Esophagus muscularis mucosa (tissue), 4 donors: ENCODE measurements around a stretch of chr10.

GRCh38 chr10:47763610-47763803, 115 bp upstream of the SYT15B start:
- PRO-cap, result no peak
- RAMPAGE, long total RNA, 4 experiments, result no peak in any of the 4 experiments

GRCh38 chr10:47942182-47942705, 23.8 kb downstream of the NPY4R2 start:
- PRO-cap, result no peak
- RAMPAGE, long total RNA, 4 experiments, result no peak in any of the 4 experiments

DNA sequence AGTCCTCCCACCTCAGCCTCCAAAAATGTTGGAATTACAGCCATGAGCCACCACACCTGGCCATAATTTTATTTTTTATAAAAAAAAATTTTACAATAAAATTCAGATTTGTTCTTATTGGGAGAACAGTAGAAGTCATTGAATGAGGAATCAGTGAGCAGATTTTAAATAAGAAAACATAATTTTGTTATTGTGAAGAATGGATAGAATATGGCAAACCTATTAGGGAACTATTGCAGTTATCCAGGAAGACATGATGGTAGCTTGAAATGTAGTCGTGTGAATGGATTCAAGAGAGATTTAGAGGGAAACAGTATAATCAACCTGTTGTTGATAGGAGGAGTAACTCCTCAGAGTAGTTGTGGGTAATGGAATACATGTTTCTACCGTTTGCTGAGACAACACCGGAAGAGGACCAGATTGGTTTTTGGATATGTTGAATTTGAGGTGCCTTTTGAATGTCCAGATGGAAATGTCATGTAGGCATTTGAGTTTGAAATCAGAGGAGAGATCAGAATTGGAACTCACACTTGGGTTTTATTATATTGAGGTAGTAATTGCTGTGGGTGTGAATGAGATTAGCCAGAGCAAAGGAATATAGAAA, 36.0 kb downstream of the MAPK8 start:
- PRO-cap, result no peak
- RAMPAGE, long total RNA, 4 experiments, result no peak in any of the 4 experiments

GRCh38 chr10:48372864-48373595, 66.6 kb downstream of the MAPK8 start:
- PRO-cap, result no peak
- RAMPAGE, long total RNA, 4 experiments, result no peak in any of the 4 experiments

GRCh38 chr10:49309596-49310465, 10.9 kb downstream of the C10orf71 start:
- PRO-cap, result no peak
- RAMPAGE, long total RNA, 4 experiments, result no peak in any of the 4 experiments

- PRO-cap, result no peak
- RAMPAGE, long total RNA, 4 experiments, result no peak in any of the 4 experiments
These were observed 24.1 kb downstream of the C10orf71 start for GRCh38 chr10:49323038-49323401.

GRCh38 chr10:50303570-50304336, 52.4 kb upstream of the ASAH2 start:
- PRO-cap, result no peak
- RAMPAGE, long total RNA, 4 experiments, result no peak in any of the 4 experiments

DNA sequence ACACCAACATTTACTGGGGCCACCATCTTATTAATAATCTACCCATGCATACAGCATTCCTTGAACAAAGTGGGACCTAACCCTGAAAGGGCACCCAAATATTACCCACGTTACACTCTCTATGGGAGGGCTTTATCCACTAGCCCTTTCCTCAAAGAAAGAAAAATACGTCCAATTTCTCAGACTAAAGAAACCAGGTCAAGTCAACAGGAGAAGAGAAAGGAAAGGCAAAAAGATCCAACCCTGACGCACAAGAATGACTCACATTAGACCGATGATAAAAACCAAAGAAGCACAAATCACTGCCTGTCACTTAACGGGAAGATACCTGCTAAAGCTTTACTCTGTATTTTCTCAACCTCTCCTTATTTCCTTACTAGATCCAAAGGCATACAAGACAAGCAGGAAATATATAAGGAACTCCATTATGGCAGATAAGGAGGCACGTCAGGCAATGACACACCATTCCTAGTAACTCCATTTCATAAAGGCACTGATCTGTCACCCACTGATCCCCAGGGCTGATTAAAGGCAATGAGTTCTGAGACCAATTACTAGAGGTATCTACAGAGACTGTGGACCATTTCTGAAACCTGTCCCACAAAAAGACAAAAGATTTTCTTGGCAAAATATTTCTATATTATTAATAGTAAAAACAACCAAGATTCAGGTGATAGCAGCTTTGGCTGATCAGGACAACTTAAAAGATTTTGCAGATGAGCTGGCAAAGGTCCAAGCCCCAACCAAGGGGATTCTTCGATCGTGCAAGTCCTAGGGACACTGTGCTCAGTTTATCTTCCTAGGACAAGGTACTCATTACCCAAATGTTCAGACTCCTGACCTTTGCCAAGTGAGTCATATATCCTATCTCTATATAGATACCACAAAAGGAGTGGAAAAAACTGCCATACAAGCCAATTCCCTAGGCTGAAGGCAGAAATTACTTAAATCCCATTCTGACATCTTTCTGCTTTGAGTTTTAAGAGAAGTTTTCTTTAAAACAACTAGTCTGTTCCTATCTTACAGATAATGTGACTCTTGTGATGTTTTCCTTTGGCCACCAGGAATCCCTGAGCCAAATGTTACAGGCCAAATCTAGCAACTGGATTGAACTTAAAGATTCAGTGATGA, 142.2 kb upstream of the ASAH2 start:
- PRO-cap, result no peak
- RAMPAGE, long total RNA, 4 experiments, result no peak in any of the 4 experiments

DNA sequence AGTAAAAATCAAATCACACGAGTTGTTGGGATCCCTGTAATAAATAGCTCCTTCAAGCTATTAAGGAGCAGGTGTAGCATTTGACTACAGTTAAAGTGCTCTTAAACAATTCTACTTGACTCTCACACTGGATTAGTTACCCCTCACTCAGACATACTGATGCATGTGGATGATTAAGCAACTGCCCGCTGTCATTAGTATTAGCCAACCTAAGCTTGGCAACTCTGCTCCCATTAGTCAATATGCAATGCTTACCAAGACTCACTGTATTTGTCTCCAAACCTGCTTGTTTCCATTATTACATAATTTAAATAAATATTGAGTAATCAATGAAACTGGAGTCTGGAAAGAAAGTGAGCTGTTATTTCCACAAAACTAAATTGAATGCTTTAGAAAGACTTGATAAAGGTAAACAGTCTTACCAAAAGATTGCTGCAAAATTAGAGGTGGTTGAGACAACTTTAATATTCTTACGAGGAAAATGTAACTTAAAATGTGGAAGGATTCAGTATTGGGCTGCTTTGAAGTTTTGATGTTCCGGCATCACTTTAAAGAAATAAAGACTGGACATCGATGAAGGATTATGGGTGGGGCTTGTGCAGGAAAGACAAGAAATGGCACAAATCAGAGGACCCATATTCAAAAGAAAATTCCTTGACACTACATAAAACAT, 144.1 kb upstream of the ASAH2 start:
- PRO-cap, result no peak
- RAMPAGE, long total RNA, 4 experiments, result no peak in any of the 4 experiments

GRCh38 chr10:50512929-50513692, 110.6 kb downstream of the SGMS1 start:
- PRO-cap, result no peak
- RAMPAGE, long total RNA, 4 experiments, result no peak in any of the 4 experiments

DNA sequence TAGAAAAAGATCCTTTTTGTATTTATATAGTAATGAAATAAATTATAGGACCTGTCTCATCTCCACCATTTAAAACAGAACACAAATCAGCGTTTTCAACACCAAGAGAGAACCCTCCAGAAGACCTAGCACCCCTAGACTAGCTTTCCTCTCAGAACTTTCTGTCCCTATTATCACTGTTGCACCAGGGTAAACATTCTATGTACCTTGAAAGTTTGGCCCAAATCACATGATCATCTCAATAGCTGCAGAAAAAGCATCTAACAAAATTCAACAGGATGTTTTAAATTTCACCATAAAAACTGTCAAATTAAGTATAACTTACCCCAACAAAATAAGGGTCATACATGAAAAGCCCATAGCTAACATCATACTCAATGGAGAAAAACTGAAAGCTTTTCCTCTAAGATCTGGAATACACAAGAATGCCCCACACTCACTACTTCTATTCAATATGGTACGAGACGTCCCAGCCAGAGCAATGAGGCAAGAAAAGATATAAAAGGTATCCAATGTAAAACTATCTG, 50.9 kb downstream of the SGMS1 start:
- PRO-cap, result no peak
- RAMPAGE, long total RNA, 4 experiments, result no peak in any of the 4 experiments

- PRO-cap, result no peak
- RAMPAGE, long total RNA, 4 experiments, result no peak in any of the 4 experiments
These were observed 3.8 kb downstream of the SGMS1 start for GRCh38 chr10:50619678-50620673.

- PRO-cap, result bidirectional peak, plus-strand start at chr10:50991660, minus-strand start at chr10:50991620; bidirectional peak, plus-strand start at chr10:50991923, minus-strand start at chr10:50991794
- RAMPAGE, long total RNA, 4 experiments, result start-site peak on the minus strand in 1 of 4 experiments, at chr10:50992062-50992099 at its widest, 13 reads per replicate
These were observed 82.6 kb upstream of the PRKG1 start for GRCh38 chr10:50991512-50992234.

- PRO-cap, result no peak
- RAMPAGE, long total RNA, 4 experiments, result no peak in any of the 4 experiments
These were observed 1.1 kb upstream of the PRKG1 start for GRCh38 chr10:51073264-51073594.

DNA sequence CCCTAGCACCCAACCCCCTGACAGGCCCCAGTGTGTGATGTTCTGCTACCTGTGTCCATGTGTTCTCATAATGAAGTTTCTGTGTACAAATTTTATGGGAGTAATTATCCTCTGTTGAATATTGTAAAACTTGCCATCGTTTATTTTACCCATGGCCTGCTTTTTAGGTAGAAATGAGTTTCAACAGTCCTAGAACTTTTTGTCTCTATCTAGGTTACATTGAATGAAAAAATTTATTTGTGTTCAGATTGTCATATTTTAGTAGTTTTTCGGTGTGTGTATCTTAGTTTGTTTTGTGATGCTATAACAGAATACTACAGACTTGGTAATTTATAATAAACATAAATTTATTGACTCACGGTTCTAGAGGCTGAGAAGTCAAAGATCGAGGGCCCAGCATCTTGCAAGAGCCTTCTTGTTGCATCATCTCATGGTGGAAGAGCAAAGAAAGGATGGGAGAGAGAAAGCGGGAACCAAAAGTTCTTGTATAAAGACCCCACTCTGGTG, 120.2 kb downstream of the PRKG1 start:
- PRO-cap, result no peak
- RAMPAGE, long total RNA, 4 experiments, result no peak in any of the 4 experiments

DNA sequence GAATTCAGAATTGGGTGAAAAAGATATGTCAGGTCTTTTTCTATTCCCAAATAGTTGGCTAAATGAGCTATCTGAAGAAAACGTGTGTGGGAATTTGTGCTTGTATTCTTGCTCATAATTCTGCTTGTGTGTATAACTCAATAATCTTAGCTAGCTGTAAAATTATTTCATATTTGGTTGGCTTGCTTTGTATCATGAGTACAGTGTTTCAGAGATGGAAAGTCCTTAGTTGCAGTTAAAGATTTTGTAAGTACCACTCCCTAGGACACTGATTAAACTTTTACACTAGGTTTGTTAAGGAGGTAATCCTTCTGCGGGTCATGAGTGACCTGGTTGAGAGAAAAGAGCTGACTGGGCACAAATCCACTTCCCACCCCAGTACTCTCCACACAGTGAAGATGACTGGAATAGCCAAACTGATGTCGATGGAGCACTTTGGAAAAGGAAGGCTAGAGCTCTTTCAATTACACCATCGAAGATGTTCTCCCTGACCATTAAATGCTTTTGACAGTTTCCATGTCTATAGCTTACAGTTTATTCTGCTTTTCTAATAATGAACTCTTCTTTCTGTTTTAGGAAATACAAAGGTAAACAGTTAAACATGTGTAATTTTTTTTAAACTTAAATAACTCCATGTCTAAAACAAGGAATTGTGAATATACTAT, 191.9 kb downstream of the CSTF2T start:
- PRO-cap, result no peak
- RAMPAGE, long total RNA, 4 experiments, result start-site peak on the plus strand in 1 of 4 experiments, centred at position 379 of the sequence, 5 reads per replicate

DNA sequence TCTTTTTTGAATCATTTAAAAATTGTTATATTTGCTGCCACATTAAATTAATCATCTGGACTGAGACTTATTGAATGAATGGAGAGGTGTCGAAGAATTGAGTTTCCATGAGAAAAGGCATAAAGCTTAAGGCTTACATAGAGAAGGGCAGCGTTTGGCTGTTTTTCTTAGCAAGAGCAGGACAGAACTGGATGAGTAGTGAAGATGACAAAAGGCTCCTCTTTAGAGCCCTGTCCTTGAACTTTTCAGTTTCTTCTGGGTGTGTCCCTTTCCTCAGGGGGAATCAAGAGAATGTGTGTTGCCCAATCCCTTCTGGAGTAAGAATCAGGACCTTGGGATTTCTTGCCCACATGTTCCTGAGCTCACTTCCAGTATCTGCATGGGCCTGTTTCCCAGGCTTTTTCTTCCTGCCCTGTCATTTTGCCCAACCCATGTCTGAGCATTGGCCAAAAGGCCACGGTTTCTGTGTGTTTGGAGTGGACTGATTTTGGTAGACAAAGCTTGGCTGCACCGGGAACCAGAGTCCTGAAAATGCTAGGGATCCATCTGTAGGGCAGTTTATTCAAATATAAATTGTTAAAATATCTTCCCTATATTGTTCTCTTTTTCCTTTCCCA, 195.8 kb upstream of the CSTF2T start:
- PRO-cap, result bidirectional peak, plus-strand start at position 477 of the sequence, minus-strand start at position 189 of the sequence
- RAMPAGE, long total RNA, 4 experiments, result no peak in any of the 4 experiments

DNA sequence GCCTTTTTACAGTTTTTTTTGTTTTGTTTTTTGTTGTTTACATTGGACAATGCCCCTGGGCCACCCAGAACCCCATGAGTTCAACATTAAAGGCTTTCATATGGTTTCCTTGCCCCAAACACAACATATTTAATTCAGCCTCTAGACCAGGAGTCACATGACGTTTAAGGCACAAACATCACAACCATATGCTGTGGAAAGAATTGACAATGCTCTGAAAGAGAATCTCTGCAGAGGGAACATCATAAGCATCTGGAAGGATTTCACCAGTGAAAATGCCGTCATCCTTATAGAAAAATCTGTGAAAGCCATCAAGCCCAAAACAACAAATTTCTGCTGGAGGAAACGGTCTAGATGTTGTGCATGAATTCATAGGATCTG, 211.9 kb upstream of the DKK1 start:
- PRO-cap, result no peak
- RAMPAGE, long total RNA, 4 experiments, result no peak in any of the 4 experiments

GRCh38 chr10:52168048-52168671, 145.9 kb upstream of the DKK1 start:
- PRO-cap, result no peak
- RAMPAGE, long total RNA, 4 experiments, result no peak in any of the 4 experiments

DNA sequence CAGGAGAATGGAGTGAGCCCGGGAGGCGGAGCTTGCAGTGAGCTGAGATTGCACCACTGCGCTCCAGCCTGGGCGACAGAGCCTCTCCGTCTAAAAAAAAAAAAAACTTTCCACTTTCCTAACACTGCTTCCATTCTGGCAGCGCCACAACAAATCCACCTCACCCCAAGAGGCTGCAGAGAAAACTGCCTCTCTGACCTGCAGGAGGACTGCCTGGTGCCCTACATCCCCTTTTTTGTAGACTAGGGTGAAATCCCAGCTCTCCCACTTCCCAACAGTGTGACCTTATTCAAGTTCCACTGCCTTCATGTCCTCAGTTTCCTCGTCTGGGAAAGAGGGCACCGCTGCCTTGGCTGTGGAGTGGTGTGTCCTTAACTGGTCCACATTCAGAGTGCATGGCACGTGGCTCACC, 2.6 kb upstream of the MBL2 start:
- PRO-cap, result no peak
- RAMPAGE, long total RNA, 4 experiments, result no peak in any of the 4 experiments